Body of pancreas (tissue), 2 donors: ENCODE data around the genes GABBR2, ALG2 and NR4A3.

- PRO-cap, result no peak
- RAMPAGE, long total RNA, 2 experiments, result no peak in any of the 2 experiments
Measured at GRCh38 chr9:97529237-97530066, 28.0 kb downstream of the TMOD1 start.

DNA sequence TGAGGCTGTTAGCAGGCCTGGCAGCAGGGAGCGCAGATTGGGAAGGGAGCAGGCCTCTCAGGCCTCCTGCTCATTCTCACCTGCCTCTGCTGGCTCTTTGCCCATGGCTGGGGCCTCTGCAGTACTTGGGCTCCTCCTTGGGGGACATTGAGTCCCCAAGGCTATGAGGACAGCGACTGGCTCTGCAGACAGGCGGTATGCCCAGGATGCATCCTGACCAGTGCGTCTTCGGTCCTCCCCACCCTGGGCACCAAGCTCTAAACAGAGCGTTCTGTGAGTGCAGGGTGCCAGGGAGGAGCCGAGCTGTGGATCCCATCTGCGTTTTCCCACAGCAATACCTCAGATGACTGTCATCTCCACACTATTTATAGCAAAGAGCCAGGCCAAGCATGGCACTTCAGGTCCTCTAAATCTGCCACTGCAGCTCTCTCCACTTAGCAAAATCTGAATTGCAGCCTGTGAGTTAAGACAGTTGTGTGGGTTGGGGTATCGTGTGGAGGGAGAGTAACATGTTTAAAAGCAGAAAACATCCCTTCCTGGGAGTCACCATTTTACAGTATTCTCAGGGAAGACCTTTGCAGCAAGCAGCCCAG, 38.6 kb downstream of the TSTD2 start:
- PRO-cap, result no peak
- RAMPAGE, long total RNA, 2 experiments, result no peak in any of the 2 experiments

- PRO-cap, result no peak
- RAMPAGE, long total RNA, 2 experiments, result start-site peak on the minus strand in 1 of 2 experiments, at chr9:97602633-97602753 at its widest, 8 reads per replicate
Measured at GRCh38 chr9:97602020-97602764, 31.0 kb downstream of the TSTD2 start.

DNA sequence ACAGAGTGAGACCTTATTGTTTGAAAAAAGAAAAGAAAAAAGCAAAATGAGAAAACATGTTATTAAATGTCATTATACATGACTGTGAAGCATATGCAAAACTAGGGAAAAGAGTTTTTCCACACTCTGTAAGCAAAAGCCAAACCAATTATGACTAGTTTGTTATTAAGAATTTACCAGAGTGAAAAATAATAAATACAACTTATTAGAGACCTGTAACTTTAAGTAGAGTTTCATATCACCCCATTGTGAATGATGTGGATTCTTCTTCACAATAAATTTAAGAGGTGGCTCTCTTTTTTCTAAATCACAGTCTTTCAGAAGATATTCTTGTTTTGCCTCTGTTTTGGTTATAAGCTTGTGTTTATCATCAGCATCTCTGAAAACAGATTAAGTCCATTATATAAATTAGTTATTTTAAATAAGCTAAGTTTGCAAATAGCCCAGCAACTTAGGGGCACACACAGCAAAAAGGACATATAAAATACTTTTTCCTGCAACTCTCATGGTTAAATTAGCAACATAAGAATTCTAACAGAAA, 10.2 kb downstream of the XPA start:
- PRO-cap, result no peak
- RAMPAGE, long total RNA, 2 experiments, result no peak in any of the 2 experiments

GRCh38 chr9:97759717-97760324, 62.7 kb upstream of the XPA start:
- PRO-cap, result no peak
- RAMPAGE, long total RNA, 2 experiments, result no peak in any of the 2 experiments

- PRO-cap, result no peak
- RAMPAGE, long total RNA, 2 experiments, result no peak in any of the 2 experiments
Measured at GRCh38 chr9:97853646-97854306, 750 bp downstream of the FOXE1 start.

GRCh38 chr9:97980917-97981822, 2.0 kb upstream of the ANP32B start:
- PRO-cap, result no peak
- RAMPAGE, long total RNA, 2 experiments, result no peak in any of the 2 experiments

- PRO-cap, result no peak
- RAMPAGE, long total RNA, 2 experiments, result no peak in any of the 2 experiments
Measured at GRCh38 chr9:98092445-98093003, 26.5 kb downstream of the TRIM14 start.

GRCh38 chr9:98099598-98100424, 19.2 kb downstream of the TRIM14 start:
- PRO-cap, result no peak
- RAMPAGE, long total RNA, 2 experiments, result no peak in any of the 2 experiments

DNA sequence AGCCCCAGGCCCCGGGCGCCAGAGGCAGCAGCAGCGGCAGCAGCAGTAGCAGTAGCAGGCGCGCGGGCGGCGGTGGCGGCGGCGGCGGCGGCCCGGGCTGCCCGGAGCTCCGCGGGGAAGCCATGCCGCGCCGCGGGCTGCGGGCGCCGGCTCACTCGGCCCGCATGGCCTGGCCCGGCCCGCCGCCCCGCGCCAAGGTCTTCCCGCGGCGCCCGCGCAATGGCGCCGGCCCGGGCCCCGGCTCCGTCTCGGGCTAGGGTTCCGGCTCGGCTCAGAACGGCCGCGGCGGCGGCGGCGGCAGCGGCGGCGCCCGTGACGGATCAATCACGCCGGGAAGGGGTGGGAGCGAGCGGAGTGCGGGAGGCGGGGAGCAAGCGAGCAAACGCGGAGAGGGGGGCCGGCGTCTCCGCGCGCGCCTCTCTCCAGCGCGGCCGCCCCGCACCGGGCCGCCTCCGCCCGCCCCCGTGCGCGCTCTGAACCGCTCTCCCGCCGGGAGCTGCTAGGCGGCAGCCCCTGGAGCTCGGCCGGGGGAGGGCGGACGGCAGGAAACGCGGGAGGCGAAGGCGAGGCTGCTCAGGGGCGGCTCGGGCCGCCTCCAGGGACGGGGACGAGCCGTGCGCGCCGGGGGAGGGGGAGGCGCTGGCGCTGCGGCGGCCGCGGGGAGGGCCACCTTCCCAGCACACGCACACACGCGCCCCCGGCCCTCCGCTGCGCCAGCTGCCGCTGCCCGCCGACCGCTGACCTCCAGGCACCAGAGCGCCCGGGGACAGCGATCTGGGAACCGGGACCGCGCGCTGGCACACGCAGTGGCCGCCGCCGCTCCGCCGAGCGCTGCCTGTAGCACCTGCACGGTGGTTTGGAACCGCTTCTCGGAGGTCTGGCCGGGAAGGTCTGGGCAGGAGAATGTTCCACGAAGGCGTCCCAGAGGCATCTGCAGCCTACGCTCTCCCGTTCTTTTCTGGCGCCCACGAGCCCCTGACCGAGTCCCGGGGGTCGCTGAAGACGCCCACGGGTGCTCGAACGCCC, at the start of gene GABBR2:
Gene GABBR2, minus strand, starts transcription at position 322 of the 1,026 bp plus-strand sequence.
- PRO-cap, result no peak
- RAMPAGE, long total RNA, 2 experiments, result no peak in any of the 2 experiments

GRCh38 chr9:98940410-98940667, 3.4 kb upstream of the COL15A1 start:
- PRO-cap, result no peak
- RAMPAGE, long total RNA, 2 experiments, result no peak in any of the 2 experiments

DNA sequence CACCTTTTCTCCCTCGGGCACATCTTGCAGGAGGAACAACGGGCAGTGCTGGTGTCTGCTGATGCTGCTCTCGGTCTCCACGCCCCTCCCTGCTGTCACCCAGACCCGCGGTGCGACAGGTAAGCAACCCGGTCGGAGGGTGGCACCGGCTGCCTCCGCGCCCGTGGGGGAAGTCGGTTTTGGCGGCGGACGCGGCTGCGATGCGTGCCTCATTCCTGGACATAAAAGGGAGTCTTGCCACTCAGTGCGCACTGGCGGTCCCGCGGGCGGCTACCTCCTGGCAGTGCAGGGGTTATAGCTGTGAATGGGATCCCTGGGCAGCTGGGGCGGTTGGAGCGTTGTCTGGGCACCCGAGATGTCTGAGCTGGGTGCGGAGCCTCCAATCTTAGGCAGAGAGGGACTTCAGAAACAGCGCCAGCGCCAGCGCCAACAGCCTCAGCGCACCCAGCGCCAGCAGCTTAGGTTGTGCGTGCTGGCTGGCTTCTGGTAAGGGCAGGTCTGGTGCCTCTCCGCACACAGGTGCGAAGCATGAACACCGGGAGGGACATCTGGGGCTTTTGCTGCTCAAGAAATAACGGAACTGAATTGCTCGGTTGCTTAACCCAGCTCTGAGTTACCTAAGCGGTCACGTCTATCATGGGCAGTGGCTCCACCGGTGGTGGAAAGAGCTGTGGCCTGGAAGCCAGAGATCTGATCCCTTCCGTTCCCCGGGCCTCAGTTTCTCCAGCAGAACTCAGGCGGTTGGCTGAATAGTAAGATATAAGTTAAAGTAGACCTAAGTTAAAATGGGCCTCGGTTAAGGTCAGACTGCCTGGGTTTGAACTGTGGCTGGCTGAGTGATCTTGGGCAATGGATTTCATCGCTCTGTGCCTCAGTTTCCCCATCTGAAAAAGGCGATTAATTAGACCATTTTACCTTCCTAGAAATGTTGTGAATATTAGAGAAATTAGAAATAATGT, 704 bp downstream of the COL15A1 start:
- PRO-cap, result unidirectional peak, minus-strand start at position 460 of the sequence
- RAMPAGE, long total RNA, 2 experiments, result no peak in any of the 2 experiments

- PRO-cap, result no peak
- RAMPAGE, long total RNA, 2 experiments, result no peak in any of the 2 experiments
Measured at GRCh38 chr9:98958030-98958802, 14.5 kb downstream of the COL15A1 start.

DNA sequence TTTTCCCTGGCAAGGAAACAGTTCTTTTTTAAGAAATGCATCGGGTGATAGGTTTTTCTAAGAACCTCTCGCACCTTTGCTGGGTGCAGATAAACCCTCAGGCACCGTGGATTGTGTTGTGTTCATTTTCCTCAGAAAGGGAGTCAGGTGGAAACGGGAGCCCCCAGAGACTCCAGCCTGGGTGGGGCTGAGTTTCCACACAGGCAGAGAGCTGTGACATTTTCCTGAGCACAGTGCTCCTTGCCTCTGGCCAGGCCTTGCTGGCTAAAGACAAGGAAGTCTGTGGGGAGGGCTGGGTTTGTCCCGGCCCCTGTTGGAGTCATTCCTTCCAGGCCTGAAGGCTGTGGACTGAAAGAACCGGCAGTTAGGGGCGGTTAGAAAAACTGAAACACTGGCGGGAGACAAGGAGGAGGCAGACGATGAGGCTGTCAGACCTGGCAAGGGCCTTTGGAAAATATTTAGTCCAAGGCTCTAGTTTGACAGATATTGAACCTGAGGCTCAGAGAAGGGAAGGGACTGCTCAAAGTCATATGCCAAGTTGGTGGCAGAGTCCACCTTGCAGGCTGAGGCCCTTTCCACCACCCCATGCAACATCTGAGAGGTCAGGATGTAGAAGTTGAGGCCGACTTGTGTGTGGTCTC, 29.9 kb downstream of the COL15A1 start:
- PRO-cap, result no peak
- RAMPAGE, long total RNA, 2 experiments, result no peak in any of the 2 experiments

GRCh38 chr9:99121534-99122167, 16.7 kb downstream of the TGFBR1 start:
- PRO-cap, result no peak
- RAMPAGE, long total RNA, 2 experiments, result no peak in any of the 2 experiments

- PRO-cap, result no peak
- RAMPAGE, long total RNA, 2 experiments, result no peak in any of the 2 experiments
Measured at GRCh38 chr9:99123096-99123936, 18.4 kb downstream of the TGFBR1 start.

DNA sequence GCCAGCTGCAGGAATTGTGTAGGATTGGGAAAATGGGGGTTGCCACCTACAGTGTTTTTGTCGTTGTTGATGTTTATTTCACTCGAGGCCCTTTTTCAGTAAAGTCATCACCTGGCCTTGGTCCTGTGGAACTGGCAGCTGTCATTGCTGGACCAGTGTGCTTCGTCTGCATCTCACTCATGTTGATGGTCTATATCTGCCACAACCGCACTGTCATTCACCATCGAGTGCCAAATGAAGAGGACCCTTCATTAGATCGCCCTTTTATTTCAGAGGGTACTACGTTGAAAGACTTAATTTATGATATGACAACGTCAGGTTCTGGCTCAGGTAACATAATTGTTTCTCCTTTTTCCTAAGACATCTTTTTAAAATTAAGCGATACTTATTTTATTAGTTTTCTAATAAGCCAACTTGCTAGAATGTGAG, 27.5 kb downstream of the TGFBR1 start:
- PRO-cap, result no peak
- RAMPAGE, long total RNA, 2 experiments, result start-site peak on the plus strand in 1 of 2 experiments, centred at position 258 of the sequence, 6 reads per replicate

- PRO-cap, result bidirectional peak, plus-strand start at chr9:99221557, minus-strand start at chr9:99221559; bidirectional peak, plus-strand start at chr9:99221720, minus-strand start at chr9:99221722; bidirectional peak, plus-strand start at chr9:99222317, minus-strand start at chr9:99221929
- RAMPAGE, long total RNA, 2 experiments, result start-site peak on the minus strand in 2 of 2 experiments, at chr9:99221917-99221990 at its widest, 37 to 136 reads per replicate
Measured at GRCh38 chr9:99220852-99222123, at the start of gene ALG2. ALG2 (minus strand) TSS chr9:99221942.

DNA sequence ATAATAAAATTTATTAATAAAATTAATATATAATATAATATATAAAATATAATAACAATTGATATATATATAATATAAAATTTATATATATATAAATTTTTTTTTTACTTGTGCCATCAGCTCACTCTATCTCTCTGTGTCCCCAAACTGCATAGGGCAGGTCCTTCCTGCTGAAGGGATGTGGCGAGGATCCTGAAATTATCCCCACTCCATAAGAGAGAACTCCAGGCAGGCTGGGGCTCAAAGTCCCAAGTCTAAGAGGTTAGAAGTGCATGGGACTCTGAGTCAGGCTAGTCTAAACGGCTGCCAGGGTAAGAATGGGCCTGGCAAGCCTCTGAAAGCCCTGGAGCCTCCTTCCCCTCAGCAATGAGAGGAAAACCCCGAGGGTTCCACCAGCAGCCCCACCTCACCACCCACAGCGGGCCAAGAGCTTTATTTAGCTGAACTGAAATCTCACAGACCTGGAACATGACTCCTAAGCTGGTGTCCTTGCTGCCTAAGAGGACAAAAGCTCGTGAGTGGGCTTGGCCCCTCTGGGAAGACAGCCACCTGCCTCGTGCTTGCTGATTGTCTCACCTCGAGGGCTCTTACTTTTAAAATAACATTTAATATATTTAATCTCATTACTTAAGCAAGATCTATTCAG, 135.5 kb downstream of the SEC61B start:
- PRO-cap, result no peak
- RAMPAGE, long total RNA, 2 experiments, result no peak in any of the 2 experiments

- PRO-cap, result bidirectional peak, plus-strand start at chr9:99821620, minus-strand start at chr9:99821461; bidirectional peak, plus-strand start at chr9:99821857, minus-strand start at chr9:99821672
- RAMPAGE, long total RNA, 2 experiments, result start-site peak on the plus strand in 2 of 2 experiments, at chr9:99821869-99822281 at its widest, 11 to 47 reads per replicate
Measured at GRCh38 chr9:99821409-99822479, at the start of gene NR4A3. NR4A3 (plus strand) TSS chr9:99821885.